Metastatic Pancreatic Carcinoma in the Ovary (tissue), 1 donor: ENCODE measurements around a stretch of chr5.

DNA sequence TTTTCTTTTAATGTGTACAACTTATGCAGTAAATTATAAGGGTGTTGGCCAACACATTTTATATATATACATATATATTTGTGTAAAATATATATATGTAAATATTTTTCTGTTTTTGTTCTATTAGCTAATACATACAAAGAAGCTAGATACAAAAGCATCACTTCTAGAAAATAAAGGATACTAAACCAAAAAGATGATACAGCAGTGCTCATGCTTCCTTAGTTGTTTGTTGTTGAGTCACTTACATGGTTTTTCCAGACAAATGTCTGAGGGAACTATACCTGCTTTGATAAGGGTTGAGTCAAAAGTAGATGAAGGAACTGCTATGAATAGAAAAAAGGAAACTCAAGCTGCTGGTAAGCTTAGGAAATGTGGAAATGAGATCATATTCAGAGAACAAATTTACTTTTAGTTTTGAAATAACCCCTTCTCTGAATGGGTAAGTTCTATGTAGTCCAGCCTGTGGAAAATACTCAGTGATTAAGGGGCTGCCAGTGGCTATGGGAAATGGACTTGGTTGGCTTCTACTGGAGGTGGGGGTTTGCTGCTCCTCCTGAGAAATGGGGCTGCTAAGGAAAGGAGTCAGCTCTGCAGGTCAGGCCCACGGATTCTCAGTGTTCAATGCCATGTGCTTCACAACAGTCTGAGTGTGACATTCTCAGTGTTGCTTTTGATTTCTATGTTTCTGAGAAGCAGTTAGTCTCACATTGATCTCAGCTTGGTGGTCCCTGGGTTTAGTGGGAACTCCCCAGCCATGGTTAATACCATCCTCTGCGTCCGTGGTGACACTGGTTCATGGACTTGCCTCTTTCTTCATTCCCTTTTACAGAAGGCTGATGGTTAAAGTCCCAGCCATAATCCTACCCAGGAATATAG is 47.6 kb upstream of the GLRX start:
- PRO-cap: no peak

DNA sequence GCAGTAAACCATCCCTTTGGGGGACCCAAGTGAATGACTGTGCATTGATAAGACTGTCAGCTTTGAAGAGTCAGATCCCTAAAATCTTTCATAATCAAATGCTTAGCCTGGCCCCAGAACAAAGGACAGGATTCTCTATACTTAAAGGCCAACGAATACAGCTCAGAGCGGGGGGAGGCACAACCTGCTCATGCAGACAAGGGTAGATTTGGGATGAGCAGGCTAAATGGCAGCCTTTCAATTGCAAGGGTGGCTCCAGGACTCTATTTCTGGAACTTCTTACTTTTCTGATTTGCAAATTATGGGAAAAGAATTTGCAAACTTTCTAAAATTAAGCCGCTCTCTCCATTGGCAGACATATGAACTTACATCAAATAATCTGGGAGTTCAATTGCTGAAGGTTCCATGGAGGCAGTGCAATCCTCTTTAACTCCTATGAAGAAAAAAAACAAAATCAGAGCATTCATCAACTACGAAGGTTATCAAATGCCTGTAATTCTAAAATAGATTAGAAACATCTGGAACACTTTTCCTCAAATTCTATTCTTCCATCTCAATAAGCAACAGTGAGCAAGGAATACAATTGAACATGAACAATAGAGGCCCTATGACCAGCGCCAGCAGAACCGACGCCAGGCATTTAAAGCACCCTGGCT is 66.3 kb downstream of the ELL2 start:
- PRO-cap: no peak

DNA sequence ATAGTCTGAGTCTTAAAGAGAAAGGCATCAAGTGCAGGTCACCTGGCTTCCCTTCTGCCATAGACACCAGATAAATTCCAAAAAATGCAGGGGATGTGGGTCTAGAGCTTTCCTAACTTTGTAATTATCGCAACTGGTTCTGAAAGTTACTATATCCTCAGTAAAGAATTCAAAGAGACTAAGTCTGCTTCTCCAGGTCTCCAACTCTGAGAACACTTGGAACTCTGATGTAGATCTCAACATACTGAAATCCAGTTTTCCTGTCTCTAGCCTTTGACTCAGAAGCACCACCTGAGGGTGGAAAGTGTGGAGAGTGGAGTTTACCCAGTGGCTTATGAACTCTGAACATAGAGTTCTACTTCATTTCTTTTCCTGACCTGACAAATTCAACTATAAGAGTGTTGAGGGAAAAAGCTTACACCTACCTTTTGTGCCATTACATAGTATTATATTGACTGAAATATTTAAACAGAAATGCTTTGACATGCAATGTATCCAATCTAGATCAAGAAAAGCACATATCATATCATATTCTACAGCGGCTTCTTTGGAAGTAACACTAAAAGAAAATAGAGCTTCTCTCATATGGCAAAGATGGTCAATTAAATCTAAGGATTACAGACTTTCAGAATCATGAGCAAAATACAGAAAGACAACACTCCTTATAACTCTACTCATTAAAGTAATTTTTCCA is 64.9 kb downstream of the ELL2 start:
- PRO-cap: no peak

- PRO-cap: no peak
These were observed 44.8 kb downstream of the ELL2 start for GRCh38 chr5:95916850-95917274.

GRCh38 chr5:95959460-95960142 is 2.0 kb downstream of the ELL2 start:
- PRO-cap: no peak

DNA sequence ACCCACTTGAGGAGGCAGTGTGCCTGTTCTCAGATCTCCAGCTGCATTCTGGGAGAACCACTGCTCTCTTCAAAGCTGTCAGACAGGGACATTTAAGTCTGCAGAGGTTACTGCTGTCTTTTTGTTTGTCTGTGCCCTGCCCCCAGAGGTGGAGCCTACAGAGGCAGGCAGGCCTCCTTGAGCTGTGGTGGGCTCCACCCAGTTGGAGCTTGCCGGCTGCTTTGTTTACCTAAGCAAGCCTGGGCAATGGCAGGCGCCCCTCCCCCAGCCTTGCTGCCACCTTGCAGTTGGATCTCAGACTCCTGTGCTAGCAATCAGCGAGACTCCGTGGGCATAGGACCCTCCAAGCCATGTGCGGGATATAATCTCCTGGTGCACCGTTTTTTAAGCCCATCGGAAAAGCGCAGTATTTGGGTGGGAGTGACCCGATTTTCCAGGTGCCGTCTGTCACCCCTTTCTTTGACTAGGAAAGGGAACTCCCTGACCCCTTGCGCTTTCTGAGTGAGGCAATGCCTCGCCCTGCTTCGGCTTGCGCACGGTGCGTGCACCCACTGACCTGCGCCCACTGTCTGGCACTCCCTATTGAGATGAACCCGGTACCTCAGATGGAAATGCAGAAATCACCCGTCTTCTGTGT is 147.0 kb upstream of the ELL2 start:
- PRO-cap: no peak

DNA sequence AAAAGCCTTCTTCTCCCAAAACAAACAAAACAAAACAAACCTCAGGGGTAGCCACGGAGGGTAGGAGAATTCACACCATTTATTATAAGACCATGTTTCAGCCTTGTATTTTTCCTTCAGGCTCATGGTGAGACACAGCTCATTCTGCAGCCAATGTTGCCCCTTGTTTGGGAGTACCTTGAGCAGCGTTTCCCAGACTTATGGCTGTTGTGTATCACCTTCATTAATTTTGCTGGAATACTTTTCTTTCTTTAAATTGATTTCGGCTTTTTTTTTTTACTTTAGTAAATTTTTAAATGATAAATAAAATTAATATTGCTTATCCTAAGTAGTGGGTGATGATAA is 100.9 kb downstream of the PCSK1 start:
- PRO-cap: no peak

DNA sequence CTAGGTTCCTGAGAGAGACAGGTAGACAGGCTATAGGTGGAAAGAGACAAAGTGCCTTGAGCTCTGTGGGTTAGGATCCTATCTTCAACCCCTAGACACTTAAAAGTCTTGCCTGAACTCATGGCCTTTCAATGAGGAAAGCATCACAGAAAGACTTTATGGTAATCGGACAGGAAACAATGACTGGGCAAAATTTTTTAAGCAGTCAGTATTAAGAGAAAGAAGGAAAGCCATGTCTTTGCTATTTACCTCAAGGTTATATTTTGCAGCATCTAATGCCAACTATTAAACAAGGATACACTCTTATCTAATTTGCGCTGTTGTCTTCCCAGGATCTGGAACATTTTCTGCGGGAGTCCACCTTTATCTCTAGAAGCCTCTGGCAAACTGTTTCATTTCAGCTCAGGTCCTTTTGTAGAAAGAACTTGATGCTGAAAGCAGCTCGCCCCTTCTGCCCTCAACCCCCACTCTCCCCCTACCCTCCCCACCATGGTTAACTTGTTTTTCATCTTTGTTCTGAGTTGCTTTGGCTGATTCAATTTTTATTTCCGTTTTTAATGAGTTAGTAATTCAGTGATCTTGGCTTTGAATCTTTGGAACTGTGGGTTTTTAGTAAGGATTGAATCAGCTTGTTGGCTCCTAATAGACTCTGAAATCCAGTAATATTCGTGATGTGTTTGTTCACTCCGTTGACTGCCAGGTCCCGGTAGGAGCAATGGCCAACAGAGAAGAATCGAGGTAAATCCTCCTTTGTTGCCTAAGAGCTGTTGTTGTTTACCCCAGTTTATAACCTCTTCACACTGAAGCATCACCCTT is 93.0 kb downstream of the PCSK1 start:
- PRO-cap: no peak

- PRO-cap: no peak
These were observed 77.5 kb upstream of the CAST start for GRCh38 chr5:96584576-96585082.

DNA sequence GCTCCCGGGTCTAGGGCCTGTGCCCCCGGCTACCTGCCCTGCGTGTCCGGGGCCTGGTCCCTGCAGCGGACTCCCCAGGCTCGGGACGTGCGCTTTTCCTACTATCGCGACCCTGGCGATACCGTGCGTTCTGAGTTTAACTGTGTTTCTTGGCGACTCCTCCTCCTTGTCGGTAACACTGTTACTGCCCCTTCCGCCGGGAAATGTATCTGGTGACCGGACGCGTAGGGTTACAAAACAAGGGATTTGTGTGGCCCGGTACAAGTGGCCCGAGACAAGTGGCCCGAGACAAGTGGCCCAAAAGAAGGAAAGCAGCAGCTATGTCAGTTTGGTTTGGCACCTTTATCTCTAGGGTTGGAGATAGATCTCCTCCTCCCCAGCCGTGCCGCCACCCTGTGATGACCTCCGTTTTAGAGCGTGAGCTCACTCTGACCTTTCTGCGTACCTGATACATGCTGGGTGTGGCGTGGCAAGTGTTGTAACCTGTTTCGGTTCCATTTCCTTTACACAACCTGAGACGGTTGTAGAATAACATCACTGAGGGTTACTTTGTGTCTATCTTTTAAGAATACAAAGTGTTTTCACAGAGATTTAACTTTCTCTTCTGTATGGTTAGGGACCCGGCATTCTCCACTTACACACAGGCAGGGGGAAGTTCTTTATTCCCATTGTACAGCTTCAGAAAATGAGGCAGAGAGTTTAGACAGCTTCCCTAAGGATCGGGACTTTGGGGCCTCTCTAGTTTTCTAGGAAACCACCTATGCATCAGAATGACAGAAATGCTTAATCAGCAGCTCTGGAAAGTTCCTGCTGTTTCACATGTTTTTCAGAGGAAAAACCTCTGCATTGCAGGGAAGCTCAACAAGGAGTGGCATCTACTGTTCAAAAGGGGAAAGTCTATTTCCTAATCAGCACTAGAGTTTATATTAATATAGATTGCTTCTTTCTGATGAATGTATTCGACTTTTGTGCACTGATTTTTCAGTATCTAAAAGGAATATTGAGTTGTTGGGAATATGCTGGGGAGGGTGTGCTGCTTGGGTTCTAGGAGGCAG is 41.1 kb downstream of the CAST start:
- PRO-cap: unidirectional peak, minus-strand start at position 114 of the sequence

DNA sequence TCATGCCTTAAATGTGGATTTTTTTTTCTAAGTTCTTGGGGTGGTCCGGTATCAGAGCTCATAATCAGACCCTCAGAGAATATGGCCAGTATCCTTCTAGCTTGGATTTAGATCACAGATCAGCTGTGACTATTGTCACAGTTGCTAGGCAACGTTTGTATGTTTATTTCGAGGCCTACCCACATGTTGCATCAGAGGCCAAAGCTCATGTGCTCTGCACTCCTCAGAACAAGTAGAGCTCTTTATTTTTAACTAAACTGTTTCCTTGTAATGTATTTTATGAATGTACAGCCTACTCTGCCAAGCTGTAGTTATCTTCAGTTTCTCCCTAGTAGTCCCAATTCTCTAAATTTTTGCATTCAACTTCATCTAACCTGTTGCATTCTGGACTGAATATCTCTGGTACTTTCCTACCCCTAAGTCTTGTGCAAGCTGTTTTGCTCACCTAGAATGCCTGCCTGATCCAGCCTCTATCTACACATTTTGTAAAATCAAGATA is 52.8 kb downstream of the CAST start:
- PRO-cap: no peak

GRCh38 chr5:97167256-97168113 is 15.6 kb downstream of the RIOK2 start:
- PRO-cap: no peak

DNA sequence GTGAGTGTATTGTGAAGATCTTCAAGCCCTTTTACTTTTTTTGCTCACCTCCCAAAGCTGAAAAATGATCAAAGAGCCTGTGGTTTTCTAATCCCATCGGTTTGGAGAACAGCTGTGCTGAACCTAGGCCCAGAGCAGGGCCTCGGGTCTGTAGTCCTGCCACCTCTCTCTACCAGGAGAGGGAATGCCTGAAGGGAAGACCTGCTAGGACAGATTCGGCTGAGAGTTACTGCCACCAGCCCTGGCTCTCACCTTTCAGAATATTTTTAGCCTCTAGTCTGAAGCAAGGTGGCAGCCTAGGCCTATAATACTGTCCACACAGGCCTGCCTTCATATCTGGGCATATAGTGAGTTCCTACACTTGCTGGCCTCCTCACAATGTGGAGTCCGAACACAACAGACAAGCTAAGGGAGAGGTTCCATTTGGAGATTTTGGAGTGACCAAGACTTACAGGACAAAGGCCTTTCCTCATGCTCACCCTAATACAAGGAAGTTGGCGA is 13.8 kb downstream of the RGMB start:
- PRO-cap: no peak

DNA sequence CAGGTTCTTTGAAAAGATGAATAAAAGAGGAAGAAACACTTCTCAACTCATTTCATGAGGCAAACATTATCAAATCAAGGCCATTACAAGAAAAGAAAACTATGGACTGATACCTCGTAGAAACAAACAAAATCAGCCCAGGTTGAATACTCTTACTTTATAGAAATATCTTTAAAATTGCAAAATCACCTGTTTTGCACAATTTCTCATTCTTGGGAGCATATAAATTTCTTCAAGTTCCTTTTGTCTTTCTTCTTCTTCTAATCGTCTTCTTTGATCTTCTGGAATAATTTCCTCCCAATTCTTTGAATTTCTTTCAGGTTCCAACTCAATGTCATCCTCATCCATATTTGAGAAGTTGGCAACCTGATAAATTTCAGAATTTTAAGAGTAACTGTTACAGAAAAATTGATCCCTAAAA is 49.4 kb downstream of the CHD1 start:
- PRO-cap: no peak

GRCh38 chr5:98927685-98928587 is 871 bp downstream of the CHD1 start:
- PRO-cap: bidirectional peak, plus-strand start at chr5:98928204, minus-strand start at chr5:98928134

- PRO-cap: no peak
These were observed 484.5 kb upstream of the FAM174A start for GRCh38 chr5:100050654-100051034.

GRCh38 chr5:100575767-100576139 is 40.6 kb downstream of the FAM174A start:
- PRO-cap: no peak

DNA sequence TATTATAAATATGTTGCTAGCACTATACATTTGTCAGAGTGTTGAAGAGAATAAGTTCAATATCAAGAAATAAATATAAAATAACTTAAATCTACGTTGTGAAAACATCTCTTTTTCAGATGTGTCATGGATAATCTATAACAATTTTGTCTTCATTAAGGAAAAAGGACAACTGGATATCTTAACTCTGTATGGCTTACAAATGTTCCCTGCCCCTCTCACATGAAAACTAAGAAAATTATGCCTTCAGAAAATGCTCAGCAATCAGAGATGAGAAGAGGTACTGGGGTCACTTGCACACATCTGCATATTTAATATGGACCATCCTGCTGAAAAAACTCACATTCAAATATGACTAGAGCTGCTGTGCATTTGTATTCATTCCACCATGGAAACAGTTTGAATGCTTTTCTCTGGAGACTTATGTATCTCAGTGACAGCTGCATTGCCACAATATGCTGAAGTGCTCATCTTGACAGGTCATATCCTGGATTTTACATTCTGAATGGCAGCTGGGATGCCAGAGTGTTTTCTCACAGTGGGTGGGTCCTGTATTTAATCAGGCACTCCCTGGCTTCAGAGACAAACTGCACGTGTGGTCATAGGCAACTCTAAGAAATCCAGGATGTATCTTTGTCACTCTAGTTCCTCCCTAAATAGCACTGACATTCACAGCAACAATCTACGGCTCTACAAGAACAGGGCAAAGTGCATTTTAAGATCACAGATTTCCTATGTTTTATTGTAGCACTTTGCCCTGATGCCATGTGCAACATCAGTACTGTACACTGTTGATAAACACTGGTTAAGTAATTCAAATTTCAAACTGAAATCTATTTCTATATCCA is 75.7 kb downstream of the ST8SIA4 start:
- PRO-cap: no peak

GRCh38 chr5:100890784-100891277 is 12.3 kb downstream of the ST8SIA4 start:
- PRO-cap: no peak

- PRO-cap: no peak
These were observed 4.2 kb downstream of the ST8SIA4 start for GRCh38 chr5:100898865-100899371.